Occipital lobe (tissue), 2 donors: ENCODE measurements around a stretch of chr3.

- RAMPAGE, long total RNA, result no peak
These were observed 119.8 kb downstream of the LMLN start for GRCh38 chr3:198079740-198080238.